Neural crest cell (in vitro differentiated cells): ENCODE data around the genes NOP53, GRWD1, SULT2B1 and SPHK2.

DNA sequence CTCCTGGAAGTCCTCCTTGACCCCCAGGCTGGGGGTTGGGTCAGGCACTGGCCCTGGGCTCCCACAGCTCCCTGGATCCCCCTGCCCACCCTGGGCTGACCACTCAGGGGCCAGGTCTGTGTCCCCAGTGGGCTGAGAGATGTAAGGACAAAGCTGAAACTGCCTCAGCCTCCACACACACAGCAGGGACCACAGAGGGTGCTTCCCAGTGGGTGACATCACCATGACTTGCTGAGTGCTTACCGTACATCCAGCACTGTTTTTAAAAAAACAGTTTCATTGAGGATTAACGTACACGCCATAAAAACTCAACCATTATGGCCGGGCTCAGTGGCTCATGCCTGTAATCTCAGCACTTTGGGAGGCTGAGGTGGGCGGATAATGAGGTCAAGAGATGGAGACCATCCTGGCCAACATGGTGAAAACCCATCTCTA lies 9.9 kb downstream of the EHD2 start:
- PRO-cap, result no peak

- PRO-cap, result no peak
These were observed 15.9 kb downstream of the EHD2 start for GRCh38 chr19:47728878-47729855.

DNA sequence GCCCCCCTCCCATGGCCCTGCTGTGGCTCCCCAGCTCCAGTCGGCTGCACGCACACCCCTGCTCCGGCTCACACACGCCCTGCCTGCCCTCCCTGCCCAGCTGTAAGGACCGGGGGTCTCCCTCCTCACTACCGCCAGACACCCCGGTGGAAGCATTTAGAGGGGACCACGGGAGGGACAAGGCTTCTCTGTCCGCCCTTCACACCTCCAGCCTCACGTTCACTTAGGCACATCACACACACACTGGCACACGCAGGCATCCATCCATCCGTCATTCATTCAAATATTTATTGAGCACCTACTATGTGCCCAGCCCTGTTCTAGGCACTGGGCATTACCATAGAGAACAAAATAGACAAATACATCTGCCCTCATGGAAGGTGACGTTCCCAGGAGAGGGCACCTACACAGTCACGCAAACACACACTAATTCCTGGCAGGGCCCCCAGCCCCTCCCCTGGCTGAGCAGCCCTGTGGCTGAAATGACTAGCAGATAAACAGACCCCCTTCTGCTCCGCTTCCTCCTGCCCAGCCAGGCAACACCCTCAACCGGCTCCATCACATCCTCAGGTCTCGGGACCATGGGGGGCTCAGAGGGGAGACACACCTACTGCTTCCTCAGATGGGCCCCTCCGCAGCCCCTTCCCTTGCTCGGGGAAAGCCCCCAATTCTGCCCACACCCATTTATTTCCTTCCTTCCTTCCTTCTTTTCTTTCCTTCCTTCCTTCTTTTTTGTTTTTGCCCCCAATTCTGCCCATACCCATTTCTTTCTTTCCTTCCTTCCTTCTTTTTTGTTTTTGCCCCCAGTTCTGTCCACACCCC lies 3.7 kb upstream of the NOP53 start:
- PRO-cap, result no peak

DNA sequence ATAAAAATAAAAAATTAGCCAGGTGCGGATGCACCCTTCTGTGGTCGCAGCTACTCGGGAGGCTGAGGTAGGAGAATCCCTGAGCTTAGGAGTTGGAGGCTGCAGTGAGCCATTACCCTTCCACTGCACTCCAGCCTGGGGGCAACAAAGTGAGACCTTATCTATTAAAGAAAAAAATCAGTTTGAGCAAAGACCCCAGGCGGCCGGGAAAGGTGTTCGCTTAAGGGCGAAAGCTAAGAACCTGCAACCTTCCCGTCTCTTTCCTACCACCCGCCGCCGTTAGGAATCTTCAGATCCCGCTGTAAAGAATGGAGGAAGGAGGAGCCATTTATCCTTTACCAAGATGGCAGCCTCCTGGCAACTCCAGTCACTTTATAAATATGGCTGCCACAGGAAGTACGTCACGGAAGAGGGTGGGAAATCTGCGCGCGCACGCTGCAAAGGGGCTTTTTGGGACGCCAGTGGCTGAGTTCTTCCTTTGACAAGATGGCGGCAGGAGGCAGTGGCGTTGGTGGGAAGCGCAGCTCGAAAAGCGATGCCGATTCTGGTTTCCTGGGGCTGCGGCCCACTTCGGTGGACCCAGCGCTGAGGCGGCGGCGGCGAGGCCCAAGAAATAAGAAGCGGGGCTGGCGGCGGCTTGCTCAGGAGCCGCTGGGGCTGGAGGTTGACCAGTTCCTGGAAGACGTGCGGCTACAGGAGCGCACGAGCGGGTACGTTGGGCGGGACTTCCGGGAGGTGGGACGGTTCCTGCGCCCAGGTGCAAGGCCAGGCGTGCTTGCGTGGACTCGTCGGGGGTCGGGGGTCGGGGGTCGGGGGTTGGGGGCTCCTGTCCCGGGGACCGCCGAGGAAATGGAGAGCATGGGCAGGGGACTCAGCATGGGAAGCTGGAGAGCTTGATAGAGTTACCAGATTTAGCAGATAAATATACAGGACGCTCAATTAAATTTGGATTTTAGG lies at the start of gene NOP53:
Gene NOP53, plus strand, starts transcription at position 473 of the 957 bp plus-strand sequence.
- PRO-cap, result bidirectional peak, plus-strand start at position 468 of the sequence, minus-strand start at position 281 of the sequence; bidirectional peak, plus-strand start at position 854 of the sequence, minus-strand start at position 714 of the sequence

DNA sequence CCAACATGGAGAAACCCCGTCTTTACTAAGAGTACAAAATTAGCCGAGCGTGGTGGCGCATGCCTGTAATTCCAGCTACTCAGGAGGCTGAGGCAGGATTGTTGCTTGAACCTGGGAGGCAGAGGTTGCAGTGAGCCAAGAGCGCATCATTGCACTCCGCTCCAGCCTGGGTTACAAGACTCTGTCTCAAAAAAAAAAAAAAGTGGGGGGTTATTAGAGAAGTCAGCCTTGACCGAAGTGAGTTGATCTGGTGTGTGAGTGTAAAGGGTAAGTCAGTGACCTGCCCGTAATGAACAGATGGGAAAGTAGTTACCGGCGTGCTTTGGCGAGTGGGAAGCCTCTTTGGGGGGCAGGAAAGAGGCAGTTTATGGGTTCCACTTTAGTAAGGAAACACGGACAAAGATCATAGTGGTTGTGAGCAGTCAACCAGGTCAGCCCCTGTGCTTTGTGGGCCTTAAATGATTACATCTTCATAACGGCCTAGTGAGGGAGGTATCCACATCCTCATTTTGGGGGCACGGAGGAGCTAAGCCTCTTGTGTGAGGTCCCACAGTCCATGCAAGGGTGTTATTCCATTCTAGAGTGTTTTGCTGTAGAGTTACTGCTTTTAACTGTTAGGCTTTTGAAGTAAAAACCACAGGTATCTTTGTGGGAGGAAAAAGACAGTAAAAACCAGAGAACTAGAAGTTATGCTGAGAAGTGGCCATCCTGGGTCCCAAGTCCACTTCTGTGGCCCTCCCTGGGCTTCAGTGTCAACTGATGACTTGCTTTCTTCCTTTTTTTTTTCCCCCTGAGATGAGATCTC lies 3.8 kb downstream of the NOP53 start:
- PRO-cap, result no peak

DNA sequence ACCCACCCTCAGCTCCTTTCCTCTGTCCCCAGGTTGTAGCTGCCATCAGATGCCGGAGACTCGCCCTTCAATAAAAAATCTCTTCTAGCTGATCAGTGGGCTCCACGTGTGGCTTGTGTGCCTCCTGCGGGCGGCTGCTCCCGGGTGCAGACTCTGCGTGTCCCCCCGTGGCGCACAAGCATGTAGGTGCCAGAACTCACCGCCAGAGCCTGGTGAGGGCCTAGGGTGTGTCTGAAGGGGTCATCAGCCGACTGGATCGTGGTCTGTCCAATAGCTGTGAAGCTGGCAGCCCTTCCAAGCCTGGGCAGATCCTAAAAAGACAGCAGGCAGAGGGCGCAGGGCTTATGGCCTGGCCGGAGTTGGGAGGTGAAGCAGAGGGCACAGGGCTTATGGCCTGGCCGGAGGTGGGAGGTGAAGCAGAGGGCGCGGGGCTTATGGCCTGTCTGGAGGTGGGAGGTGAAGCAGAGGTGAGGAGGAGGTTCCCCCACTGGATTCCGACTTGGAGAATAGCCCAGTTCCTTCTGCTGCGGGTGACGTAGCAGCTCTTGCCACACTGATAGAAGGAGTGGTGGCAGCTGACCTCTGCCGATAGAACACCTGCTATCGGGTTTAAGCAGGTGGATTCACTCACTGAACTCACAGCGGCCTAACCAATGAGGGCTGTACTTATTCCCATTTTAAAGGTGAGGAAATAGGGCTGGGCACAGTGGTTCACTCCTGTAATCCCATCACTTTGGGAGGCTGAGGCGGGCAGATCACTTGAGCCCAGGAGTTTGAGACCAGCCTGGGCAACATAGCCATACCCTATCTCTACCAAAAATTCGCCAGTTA lies 11.8 kb downstream of the NOP53 start:
- PRO-cap, result no peak

- PRO-cap, result no peak
These were observed 3.0 kb downstream of the PLA2G4C start for GRCh38 chr19:48107471-48108196.

DNA sequence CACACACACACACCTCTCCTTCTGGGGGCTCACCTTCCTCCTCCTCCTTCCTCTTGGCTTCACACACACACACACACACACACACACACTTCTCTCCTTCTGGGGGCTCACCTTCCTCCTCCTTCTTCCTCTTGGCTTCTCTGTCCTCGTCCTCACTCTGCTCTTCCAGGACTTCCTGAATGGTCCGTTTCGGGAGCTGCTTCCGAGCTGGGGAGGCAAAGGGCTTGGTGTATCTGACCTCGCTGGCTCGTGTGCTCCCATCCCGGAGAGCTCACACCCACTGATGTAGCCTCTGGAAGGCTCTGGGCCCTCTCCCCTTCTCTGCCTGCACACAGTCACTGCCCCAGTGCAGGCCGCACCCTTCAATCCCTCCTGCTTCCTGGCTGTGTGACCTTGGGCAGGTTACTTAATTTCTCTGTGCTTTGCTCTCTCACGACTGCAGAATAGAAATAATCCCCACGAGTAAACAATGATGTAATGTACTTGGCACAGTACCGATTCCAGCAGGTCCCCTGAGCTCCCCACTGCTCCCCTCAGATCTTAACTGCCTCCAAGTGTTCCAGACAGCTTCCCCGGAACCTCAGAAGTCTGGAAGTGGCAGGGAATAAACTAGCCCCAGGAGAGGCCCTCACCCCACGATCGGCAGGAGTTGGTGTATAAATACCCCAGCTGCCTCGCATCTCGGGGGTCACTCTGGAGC lies 16.2 kb downstream of the LIG1 start:
- PRO-cap, result no peak

DNA sequence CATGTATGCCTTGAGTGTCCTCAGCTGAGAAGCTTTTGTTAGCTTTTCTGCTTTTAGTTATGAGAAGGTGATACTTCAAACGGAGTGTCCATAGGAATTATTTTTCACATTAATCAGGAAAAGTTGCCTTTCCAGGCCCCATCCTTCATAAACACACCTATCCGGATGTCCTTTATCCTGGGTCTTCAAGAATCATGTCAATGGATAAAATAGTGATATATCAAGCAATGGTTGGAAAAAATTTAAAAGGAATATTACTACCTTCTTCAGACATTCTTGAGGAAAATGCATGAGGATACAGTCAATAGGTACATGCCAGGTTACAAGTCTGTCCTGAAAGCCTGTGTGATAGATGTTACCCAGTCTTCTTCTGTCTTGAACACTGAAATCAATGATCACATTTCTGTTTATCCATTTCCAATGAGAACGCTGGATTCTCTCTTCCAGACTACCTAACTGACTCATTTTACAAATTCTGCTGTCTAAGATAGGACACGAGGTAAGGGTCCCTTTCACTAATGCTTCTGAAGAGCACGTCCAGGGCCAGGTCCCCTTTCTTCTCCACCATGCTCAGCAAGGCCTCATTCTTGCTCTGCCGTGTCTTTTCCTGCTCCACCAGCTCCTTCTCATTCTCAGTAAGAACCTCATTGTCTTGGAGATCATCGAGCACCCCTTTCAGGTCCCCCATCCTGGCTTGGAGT lies 40.9 kb downstream of the ZSWIM9 start:
- PRO-cap, result no peak

- PRO-cap, result no peak
These were observed 11.4 kb downstream of the CARD8 start for GRCh38 chr19:48244276-48244723.

- PRO-cap, result bidirectional peak, plus-strand start at chr19:48398525, minus-strand start at chr19:48398472; unidirectional peak, minus-strand start at chr19:48398817
These were observed 5.0 kb downstream of the GRIN2D start for GRCh38 chr19:48398422-48398881.

DNA sequence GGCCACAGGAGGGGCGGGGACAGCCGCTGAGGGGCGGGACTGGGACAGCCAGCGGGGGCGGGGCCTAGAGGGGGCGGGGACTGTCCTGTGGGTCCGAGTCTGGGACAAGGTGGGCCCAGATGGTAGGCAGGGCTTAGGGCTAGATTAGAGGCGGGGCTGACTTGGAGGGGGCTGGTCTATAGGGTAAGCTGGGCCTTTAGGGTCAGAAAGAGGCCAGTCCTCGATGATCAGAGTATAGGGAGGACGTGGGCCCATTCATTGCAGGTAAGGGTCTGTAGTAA lies 5.4 kb downstream of the GRIN2D start:
- PRO-cap, result no peak

GRCh38 chr19:48445600-48446617 lies at the start of gene GRWD1:
TSS of gene GRWD1 (plus strand) at chr19:48445983.
- PRO-cap, result bidirectional peak, plus-strand start at chr19:48446030, minus-strand start at chr19:48445866

DNA sequence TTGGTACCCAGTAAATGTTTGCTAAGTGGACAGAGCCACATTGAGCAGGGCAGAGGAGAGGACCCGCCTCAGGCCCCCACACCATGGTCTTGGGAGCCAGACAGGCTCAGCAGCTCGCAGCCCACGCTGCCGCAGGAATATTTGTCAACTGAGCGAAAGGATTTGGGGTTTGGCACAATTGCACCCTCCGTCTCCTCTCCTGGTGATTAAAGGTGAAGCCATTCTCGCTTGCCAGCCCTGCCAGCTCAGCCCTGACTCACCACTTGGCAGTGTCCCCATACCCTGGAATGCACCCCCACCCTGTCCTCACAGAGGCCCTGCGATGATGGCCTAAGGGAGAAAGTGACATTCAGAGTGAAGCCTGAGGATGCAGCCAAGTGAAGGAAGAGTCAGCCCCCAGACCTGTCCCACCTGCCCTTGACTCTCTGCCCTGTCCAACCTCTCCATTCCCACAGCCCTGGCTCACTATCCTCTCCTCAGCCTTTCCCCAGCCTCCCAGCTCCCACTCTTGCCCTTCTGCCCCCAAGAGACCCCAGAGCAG lies 18.8 kb downstream of the CYTH2 start:
- PRO-cap, result no peak

GRCh38 chr19:48498158-48498940 lies 13.3 kb downstream of the LMTK3 start:
- PRO-cap, result no peak

- PRO-cap, result no peak
These were observed 8.7 kb upstream of the SULT2B1 start for GRCh38 chr19:48543098-48543882.

DNA sequence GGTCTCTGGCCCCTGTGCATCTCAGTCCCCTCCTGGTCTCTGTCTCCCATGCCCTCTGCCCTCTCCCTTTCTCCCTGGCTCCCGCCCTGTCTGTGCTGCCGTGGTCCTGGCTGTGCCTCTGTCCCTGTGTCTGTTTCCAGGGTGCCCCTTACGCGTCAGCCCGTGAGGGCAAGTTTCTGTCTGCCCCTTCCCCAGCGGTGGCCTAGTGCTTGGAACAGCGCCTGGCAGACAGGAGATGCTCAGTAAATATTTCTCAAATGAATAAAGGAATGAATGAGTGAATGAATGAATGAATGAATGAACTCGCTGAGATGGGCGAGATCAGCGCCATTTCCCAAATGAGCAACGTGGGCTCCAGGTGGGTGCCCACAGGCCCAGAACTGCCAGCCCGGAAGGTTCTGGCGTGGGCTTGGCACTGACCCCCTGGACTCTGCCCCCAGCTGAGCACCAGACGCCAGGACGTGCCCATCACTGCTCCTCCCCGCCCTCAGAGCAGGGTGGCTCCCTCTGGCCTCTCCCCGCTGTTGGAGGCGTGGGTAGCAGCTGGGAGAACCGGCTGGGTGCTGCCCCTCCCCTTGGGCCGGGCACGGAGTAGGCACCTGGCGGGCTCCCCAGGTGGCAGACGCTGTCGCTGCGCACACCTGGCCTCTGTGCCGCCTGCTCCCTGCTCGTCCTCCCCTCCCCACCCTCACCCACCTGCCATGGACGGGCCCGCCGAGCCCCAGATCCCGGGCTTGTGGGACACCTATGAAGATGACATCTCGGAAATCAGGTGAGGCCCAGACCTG lies at the start of gene SULT2B1:
Gene SULT2B1, plus strand, starts transcription at position 621 of the 788 bp plus-strand sequence.
- PRO-cap, result no peak

GRCh38 chr19:48608701-48609240 lies 2.2 kb downstream of the SPACA4 start:
- PRO-cap, result bidirectional peak, plus-strand start at chr19:48608996, minus-strand start at chr19:48608862

DNA sequence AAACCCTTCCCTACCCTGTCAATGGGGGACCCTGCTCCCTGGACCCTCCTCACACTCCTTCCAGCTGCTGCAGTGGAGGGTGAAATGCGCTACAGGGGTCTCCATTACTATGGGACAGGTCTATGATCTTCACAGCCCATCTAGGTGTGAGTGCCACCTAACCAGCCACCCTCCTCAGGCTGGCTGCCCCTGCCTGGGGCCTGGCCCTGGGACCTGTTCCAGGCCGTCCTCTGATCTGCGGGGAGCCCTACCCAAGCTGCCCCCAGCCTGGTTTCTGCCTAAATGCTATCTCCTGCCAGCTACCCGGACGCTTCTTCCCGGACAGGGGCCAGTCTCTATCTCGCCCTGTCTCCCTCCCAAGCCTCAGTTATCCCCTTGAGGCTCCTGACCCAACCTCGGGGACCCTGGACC lies 734 bp downstream of the FAM83E start:
- PRO-cap, result no peak

DNA sequence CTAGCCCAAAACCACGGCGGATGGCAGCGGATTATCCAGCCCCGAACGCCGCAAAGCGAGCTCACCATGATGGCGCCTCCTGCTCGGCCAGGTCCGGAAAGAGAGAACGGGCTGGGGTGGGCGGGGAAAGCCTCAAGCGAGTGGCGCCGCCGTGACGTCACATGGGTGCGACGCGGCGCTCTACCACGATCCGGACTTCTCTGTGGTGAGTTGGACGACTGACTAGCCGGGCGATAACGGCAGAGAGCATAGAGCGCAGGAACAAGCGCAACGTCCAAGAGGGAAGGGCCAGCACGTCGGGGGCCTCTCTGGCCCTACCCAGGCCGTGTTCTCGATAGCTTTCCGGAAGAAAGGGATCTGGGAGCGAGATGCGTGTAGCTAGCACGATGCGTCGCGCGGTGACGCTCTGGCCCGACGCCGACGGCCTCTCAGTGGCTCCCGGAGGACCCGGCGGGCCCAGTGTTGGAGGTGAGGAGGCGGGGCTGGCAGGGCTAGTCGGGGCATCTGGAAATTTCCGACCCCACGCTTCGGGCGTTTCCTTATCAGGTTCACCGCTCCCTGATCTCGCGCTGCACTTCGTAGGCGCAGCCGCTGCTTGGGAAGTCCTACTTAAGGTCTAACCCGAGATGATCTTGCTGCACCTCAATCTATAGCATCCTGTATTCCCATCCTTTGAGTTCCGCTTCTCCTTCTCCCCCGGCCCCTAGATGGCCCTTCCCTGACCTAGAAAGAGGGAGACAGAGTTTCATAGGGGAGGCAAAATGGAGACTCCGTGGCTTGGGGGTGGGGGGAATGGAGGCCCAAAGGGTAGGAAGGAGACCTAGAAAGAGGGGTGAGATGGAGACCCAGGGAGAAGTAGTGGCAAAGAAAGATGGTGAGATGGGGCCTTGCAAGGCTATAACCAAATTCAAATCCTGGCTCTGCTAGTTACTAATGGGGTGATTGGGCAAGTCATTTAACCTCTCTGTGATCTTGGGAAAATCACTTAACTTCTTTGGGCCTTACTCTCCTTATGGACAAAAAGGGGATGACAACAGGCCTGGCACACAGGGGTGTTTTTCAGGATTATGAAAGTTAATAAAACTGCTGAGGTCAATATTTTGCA lies at the start of gene SPHK2:
Gene SPHK2, plus strand, starts transcription at position 431 of the 1,105 bp plus-strand sequence.
- PRO-cap, result bidirectional peak, plus-strand start at position 242 of the sequence, minus-strand start at position 101 of the sequence; bidirectional peak, plus-strand start at position 431 of the sequence, minus-strand start at position 438 of the sequence